ENCODE results near the gene EIF4G3.

GRCh38 chr1:20212789-20213610 lies 26.7 kb upstream of the PLA2G2C start:
- RRBS, result 1% methylated on average over 7 of the region's 23 CpGs

DNA sequence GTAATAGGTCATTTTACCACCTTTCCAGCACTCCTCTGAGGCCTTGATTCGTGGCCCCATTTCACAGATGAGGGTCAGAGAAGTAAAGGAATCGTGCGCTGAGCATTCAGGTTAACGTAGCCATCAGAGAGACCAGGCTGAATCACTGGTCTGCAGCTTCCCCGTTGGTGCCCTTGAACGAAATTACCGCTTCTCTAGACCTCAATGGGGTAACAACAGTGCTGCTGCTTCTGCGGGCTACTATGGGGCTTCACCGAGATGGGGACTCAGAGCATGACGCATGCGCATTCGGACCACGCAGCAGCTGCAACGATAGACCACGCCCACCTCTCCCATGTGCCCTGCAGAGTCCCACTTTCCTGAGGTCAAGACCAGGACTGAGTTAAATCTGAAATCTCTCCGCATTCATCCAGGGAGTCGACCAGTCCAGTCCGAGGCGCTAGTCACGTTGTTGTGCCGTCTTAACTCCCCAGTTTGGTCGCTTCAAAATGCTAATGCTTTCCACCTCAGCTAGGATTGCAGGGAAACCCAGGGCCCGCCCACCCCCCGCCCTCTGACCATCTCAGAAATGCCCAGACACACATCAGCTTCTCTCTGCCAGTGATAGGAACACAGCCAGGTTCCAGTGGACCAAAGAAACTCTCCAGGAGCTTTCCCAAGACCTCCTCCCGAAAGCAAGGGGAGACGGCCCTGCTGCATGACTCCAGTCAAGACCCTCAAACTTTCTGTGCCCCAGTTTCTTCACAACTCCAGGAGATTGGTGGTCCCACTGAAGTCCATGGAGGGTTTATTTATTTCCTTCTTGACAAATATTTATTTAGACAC lies 12.8 kb downstream of the CAMK2N1 start:
- RRBS, result no CpG with 5 or more reads among the region's 26 CpGs

GRCh38 chr1:20477773-20478318 lies 8.2 kb downstream of the CAMK2N1 start:
- RRBS, result no CpG with 5 or more reads among the region's 7 CpGs

DNA sequence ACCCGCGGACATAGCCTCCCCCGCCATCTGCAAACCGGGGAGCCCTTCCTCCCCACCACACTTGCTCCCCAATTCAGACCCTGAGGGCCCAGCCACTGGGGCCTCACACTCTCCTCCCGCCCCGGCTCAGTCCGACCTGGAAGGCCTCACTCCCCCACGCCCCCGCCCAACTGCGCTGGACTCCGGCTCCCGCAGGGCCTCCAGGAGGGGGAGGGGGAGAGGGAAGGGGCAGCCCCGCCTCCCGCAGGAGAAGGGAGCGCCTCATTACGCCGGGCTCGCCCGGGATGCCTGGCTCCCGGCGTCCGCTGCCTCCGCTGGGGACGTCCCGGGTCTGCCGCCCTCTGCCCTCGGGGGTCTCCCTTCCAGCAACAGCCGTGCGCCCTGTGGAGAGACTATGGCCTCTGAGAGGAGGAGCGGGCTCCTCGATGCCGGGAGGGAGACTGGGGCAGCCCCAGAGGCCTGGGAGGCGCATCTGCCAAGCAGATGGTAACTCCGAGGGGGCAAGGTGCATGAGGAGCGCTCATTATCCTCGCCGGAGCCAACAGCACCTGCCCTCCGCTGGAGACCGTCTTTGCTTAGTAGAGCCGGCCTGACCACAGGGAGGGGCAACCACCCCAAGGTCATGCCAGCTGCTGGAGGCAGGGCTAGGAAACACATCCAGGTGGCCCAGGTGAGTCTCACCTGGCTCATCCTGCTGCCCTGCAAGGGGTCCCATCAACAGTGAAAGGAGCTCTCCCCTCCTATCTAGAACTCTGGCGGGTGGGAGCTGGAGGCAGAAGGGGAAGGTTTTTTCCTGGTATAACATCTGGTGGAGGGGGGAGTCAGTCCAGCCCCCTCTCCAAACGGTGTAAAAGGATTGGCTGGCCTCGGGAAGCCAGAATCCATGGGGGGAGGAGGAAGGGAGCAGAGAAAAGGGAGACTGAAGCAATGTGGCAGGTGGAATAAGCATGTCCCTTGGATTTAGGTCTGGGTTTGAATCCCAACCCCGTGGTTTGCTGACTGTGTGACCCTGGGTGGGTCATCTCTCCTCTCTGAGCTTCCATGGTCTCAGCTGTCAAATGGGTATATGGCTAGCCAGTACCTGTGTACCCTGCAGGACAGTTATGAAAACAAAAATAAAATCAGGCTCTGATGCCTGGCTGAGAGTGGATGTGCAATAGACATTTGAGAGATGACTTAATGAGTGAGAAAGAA lies 975 bp upstream of the CAMK2N1 start:
- RRBS, result 6% methylated on average over 25 of the region's 44 CpGs

DNA sequence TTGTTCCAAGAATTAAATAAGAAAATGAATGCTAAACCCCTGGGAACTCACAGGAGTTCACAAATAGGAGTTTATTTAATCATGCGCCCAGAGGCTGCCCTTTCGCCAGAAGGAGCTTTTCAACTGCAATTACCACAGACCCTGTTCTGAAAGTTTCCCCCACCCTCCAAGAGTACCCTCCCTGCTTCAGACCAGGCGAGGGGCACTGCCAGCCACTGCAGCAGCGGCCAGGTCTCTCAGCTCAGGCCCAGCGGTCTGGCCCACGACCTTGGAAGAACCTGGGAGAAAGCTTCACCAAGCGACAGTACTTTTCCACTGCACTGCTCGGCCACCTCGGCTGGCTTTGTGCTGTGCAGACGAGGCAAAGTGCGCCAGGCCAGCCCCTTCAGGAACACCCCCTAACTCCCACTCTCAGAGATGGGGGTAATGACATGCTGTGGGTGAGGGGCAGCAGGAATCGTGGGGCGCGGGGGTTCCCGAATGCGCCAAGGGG lies 543 bp upstream of the FAM43B start:
- RRBS, result no CpG with 5 or more reads among the region's 16 CpGs

GRCh38 chr1:20590267-20591100 lies 1.6 kb downstream of the CDA start:
- RRBS, result no CpG with 5 or more reads among the region's 12 CpGs

DNA sequence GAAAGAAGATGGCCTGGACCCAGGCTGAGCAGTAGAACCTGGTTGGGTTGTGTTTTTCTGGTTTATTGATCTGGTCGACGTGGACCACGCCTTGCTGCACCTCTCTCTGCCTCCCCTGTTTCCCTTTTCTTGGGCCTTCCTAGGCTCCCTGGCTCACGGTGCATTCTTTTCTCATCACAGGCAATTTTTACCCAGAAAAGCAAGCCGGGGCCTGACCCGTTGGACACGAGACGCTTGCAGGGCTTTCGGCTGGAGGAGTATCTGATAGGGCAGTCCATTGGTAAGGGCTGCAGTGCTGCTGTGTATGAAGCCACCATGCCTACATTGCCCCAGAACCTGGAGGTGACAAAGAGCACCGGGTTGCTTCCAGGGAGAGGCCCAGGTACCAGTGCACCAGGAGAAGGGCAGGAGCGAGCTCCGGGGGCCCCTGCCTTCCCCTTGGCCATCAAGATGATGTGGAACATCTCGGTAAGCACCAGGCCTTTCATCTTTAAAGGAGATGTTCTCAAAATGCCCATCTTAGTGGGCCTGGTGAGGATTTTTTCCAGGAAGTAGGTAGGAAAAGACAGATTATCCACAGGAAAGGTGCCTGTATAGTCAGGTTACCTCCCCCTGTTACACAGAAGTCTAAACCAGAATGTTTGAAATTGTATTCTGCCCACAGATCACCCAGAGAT lies 4.5 kb downstream of the PINK1 start:
- RRBS, result 75% methylated on average over 3 of the region's 13 CpGs

GRCh38 chr1:20650373-20651470 lies 10.4 kb downstream of the DDOST start:
- RRBS, result no CpG with 5 or more reads among the region's 19 CpGs

GRCh38 chr1:20864452-20864805 lies 77.3 kb upstream of the HP1BP3 start:
- RRBS, result no CpG with 5 or more reads among the region's 4 CpGs

GRCh38 chr1:20941218-20942559 lies 154.6 kb upstream of the HP1BP3 start:
- RRBS, result no CpG with 5 or more reads among the region's 9 CpGs

GRCh38 chr1:21022029-21022702 lies 154.5 kb downstream of the EIF4G3 start:
- RRBS, result no CpG with 5 or more reads among the region's 5 CpGs

GRCh38 chr1:21176763-21177286 lies at the start of gene EIF4G3:
EIF4G3 (minus strand) TSS chr1:21176897.
- RRBS, result 1% methylated on average over 25 of the region's 53 CpGs

DNA sequence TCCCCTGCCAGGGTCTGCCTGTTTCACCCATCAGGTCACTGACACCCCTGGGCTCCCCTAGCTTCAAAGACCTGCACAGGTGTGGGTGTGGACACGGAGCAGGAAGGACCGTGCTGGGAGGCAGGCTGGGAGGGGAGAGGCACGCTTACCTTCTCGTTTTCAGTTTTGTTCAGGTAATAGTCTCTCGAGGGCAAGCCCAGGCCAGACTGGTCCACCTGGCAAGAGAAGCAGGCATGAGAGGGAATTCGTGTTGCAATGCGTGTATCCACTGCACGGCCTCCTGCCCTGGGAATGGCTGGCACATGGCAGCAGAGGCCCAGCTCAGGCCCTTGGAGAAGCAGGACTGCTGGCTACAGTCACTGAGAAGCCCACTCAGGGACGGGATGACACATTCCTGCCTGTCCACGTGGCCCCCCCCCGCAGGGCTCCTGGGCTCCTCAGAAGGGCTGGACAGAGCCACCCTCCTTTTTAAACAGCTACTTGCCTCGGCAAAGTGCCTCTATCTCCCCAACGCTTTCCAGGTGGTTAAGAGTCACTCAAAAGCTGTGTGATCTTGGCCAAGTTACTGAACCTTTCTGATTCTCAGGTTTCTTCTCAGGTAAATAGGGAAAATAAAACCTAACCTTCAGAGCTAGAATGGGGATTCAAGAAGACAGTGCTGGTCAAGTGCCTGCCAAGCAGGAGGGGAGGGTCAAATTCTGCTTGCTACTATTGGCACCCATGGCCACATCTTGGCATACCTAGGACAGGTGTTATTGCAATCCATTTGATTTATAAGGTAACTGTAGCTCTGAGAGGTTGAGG lies 32.7 kb downstream of the ECE1 start:
- RRBS, result no CpG with 5 or more reads among the region's 13 CpGs

- RRBS, result no CpG with 5 or more reads among the region's 8 CpGs
Measured at GRCh38 chr1:21278227-21278824, 11.9 kb downstream of the ECE1 start.

GRCh38 chr1:21288089-21288740 lies 2.0 kb downstream of the ECE1 start:
- RRBS, result no CpG with 5 or more reads among the region's 8 CpGs

DNA sequence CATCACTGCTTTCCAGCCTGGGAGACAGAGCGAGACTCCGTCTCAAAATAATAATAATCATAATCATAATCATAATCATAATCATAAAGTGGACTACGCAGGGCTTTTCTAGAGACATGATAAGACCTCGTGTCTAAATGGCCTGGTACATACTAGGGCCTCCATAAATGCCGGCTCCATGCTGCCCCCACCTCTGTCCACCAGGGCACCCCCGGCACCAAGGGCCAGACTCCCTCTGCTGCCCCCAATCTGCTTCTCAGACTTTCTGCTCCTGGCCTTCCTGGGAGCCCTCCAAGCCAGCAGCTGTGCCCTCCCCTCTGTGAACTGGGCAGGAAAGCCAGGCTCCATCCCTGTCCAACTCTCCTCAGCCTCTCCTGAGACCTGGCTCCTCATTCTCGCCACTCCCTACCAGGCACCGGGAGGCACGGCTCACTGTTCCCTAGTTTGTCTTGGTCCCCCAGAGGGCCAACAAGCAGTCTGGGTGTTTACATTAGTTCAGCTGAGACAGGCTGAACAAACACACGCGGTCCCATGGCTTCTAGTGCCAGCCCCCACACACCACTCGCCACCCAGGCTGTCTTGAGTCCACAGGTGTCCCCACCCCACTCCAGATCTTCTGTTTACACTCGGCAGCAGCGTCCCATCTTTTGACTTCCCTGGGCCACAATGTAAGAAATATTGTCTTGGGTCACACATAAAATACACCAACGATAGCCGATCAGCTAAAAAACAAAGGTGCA lies 29.2 kb upstream of the ECE1 start:
- RRBS, result no CpG with 5 or more reads among the region's 16 CpGs

- RRBS, result no CpG with 5 or more reads among the region's 19 CpGs
Measured at GRCh38 chr1:21320041-21320846, 30.0 kb upstream of the ECE1 start.

- RRBS, result no CpG with 5 or more reads among the region's 9 CpGs
Measured at GRCh38 chr1:21635028-21635656, 34.0 kb downstream of the RAP1GAP start.

- RRBS, result no CpG with 5 or more reads among the region's 10 CpGs
Measured at GRCh38 chr1:21779678-21780319, 3.1 kb downstream of the USP48 start.

GRCh38 chr1:21812024-21812219 lies 143 bp upstream of the LDLRAD2 start:
- RRBS, result no CpG with 5 or more reads among the region's 1 CpG